ENCODE measurements around a stretch of chr15.

DNA sequence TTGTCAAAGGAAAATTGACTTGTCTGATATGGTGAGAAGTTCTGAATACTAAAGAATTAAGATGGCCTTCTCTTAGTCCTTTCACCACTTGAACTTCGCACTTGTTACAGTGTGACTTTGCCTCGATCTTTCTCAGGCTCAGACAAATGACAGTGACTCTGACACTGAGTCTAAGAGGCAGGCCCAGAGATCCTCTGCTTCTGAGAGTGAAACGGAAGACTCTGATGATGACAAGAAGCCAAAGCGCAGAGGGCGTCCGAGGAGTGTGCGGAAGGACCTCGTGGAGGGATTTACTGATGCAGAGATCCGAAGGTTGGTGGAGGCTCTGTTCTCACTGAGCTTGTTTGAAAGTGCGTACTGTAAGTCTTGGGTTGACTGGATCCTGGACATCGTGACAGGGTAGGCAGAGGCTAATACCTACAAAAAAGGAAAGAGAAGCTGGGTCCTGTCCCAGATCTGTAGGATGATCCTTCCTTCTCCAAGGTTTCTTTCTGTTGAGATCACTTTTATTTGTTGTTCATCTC is 85.3 kb downstream of the CHD2 start:
- RRBS, result no CpG with 5 or more reads among the region's 11 CpGs

DNA sequence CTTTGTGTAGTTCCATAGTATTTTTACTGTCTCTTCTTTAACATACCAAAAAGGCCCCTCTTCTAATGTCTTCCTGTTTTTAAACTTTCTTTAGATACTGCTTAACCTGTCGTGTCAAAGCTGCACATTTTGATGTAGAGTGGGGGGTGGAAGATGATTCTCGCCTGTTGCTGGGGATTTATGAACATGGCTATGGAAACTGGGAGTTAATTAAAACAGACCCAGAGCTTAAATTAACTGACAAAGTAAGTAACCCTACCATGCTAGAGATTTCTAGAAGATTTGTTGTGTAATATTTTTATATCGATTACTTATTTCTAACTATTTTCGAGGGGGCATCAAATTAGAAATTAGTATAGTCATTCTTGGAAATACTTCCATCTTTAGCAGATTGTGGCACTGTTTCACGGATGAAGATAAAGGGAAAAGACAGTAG is 91.8 kb downstream of the RGMA start:
- RRBS, result no CpG with 5 or more reads among the region's 5 CpGs

DNA sequence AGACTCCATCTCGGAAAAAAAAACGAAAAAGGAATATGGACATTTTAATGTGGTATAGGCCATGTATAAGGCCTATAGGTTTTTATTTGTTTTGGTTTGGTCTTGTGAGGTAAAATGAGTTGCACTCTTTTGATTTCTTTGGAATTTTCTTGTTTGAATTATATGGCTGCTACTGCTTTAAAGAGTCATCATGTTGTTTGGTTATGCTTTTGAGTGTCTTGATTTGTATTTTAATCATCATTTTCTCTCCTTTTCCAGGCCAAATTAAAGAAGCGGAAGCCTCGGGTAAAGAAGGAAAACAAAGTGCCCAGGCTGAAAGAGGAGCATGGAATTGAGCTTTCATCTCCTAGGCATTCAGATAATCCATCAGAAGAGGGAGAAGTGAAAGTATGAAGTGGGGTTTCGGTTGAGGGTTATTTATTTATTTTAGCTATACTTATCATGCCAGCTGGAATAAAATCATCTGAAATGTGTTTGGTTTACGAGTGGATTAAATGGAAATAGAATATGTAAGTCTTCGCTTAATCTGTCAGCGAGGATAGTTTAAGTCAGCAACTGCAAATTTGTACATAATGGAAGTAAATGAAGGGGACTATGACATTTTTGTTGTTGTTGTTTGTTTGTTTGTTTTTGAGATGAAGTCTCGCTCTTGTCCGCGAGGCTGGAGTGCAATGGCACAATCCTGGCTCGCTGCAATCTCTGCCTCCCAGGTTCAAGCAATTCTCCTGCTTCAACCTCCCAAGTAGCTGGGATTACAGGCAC is 88.6 kb downstream of the RGMA start:
- RRBS, result no CpG with 5 or more reads among the region's 12 CpGs

DNA sequence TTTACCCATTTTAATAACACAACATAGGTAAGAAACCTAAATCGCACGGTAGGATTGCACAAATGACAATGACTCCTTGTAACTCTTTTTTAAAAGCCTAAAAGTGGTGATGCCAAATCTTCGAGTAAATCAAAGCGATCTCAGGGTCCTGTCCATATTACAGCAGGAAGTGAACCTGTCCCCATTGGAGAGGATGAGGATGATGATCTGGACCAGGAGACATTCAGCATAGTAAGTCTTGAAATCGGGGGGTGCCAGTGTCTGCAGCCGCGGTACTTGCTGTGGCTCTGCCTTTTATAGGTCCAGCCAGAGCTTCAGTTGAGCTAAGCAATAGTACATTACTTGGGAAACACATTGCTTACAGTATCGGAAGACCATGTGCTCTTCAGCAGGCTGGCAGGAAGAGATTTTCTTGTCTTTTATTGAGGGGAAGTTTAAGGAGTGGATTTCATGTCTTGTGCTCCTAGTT is 84.5 kb downstream of the RGMA start:
- RRBS, result no CpG with 5 or more reads among the region's 8 CpGs

- RRBS, result no CpG with 5 or more reads among the region's 7 CpGs
Measured at GRCh38 chr15:93063886-93064185, 25.2 kb downstream of the RGMA start.

- RRBS, result no CpG with 5 or more reads among the region's 7 CpGs
Measured at GRCh38 chr15:93269699-93270135, 180.7 kb upstream of the RGMA start.

DNA sequence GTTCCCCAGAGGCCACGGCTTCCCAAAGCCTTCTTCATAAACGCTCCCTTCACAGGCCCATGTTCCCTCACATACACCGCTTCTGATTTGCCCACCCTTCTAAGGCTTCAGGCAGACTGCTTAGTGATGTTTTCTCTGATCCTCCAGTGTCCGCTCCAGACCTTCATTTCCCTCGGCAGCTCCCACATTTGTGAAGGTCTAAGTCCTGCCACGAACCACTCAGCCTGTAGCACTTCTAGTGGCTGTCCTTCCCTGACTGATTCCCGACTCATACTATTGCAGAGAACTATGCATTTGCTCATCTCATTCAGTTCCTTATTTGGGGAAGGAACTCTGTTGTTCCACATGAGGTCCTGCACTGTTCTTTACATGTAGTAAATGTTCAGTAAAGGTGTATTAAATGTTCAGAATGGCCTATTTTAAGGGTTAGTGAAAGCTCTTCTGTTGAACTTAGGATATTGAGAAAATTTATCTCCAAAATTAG is 525.8 kb upstream of the RGMA start:
- RRBS, result no CpG with 5 or more reads among the region's 7 CpGs

- RRBS, result no CpG with 5 or more reads among the region's 7 CpGs
Measured at GRCh38 chr15:94263396-94264035, 32.2 kb downstream of the MCTP2 start.

- RRBS, result no CpG with 5 or more reads among the region's 15 CpGs
Measured at GRCh38 chr15:95287527-95288343, 1042.8 kb upstream of the NR2F2 start.

- RRBS, result no CpG with 5 or more reads among the region's 4 CpGs
Measured at GRCh38 chr15:95368258-95368656, 962.2 kb upstream of the NR2F2 start.

- RRBS, result no CpG with 5 or more reads among the region's 1 CpG
Measured at GRCh38 chr15:95620994-95621422, 709.5 kb upstream of the NR2F2 start.

- RRBS, result no CpG with 5 or more reads among the region's 13 CpGs
Measured at GRCh38 chr15:95718293-95719319, 611.9 kb upstream of the NR2F2 start.

DNA sequence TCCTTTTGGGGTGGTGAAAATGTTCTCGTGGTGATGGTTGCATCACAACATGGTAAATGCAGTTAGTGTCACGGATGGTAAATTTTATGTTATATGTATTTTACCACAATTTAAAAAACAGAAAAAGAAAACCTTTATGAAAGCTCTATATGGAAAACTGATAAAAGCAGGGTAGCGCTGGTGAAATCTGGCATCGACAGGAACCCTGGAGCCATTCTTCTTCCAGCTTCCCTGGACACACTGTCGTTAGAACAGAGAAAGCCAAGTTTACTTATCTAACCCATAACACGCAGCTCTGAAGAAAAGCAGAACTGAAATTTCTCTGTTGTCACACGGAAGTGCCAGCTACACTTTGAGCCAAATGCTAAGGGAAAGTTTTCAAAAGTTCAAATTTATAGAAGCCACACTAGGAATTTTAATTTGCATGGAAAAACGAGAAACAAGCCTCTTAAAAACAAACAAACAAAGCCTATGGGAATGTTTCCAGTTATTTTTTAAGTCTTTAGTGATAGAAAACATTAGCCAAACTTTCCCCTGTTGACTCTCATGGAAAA is 287.6 kb upstream of the NR2F2 start:
- RRBS, result no CpG with 5 or more reads among the region's 8 CpGs

- RRBS, result 79% methylated on average over 6 of the region's 38 CpGs
Measured at GRCh38 chr15:96053206-96054393, 276.9 kb upstream of the NR2F2 start.

GRCh38 chr15:96158815-96159465 is 171.6 kb upstream of the NR2F2 start:
- RRBS, result no CpG with 5 or more reads among the region's 6 CpGs

DNA sequence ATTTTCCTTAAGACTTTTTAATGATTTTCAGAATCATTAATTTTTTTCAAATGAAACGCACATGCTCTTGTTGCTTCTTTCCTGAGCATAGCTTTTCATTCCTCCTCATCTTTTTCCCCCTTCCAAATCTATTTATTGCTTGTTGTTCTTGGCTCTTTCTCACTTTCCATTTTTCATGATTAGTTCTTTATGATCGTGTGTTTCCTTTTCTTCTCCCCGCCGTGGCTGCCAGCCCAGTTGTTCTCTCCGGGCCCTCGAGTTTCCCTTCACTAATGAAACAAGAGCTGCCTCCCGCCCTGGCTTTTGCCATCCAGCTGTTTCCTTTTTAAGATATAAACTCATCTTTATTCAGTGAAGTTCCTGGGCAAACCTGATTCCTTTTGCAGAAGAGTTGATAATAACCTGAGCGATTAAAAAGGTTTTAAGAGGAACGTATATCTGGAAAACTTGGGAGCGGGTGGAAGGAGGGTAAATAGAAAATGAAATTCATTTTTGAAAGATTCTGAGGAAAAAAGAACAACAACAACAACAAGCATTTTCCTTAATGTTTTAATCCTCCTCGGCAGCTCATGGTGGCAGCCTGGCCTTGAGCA is 170.2 kb upstream of the NR2F2 start:
- RRBS, result no CpG with 5 or more reads among the region's 11 CpGs

DNA sequence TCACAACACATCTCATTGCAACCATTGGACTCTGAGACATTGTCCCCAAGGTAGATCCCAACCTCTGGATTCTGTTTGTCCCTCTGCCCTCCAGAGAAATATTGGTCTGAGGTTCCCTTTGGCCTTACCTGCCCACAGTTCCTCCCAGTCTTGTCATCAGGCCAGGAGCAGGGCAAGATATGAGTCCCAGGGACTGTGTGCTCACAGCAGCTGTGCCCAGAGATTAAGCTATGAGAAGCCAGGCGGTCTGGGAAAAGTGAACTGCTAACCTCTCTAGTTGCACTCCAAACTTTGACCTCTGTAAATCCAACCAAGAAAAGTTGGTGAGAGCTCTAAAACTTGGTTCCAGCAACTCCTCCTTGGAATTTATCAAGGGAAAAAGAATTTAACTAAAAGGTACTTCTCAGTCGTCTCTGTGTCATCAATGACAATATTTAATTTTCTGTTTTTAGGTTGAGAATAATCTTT is 168.1 kb upstream of the NR2F2 start:
- RRBS, result no CpG with 5 or more reads among the region's 2 CpGs

GRCh38 chr15:96213803-96214328 is 116.6 kb upstream of the NR2F2 start:
- RRBS, result no CpG with 5 or more reads among the region's 4 CpGs

DNA sequence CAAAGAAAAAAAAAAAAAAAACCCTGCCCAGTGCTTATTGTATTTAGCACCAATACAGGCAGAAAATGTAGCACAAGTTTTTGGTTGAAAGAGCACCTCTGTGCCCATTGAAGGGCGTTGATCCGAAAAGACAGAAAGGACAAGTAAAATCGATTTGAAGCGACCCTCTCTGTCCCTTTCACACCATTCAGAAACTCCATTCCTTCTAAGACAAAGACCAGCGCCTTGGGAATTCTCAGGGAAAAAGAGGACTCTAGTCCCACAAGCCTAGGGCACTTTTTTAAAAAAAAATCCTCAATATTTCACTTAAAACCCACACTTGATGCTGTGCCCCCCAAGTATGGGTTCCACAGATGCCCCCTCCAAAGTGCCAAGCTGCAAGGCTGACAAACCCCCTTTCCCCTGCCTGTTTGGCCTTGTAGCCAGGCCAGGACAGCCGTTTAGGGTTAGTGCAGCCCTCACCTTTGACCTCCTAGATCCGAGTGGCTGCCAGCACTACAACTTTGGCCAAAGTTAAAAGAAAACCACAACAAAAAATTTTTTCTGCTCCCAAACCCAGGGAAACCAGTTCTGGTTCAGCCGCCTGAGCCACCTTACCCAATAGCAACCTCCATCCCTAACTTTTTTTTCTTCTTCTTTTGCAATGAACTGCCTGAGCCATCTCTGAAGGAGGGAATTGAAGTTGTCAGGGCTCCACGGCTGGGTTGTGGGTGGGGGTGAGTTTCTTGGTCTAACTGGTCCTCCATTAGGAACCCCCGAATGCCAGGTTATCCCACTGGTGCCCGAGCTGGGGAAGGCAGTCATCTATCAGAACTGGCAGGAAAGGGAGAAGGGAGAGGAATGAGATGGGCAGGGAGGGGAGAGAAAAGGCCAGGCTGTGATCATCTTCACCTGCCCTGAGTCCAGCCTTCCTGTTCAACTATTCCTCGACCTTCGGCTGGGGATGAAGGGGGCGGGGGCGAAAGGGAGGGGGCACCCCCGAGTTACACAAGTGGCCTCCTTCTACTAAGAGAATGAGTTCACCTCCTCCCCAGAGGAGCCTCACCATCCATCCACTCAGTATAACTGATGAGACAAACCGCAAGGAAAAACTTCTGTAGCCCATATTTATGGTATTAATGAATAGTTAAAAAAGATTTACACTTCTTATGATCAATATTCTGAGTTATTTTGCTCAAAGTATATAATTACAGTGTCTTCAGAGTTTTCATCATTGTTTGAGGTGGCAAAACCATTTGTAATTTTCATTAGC is 6.3 kb upstream of the NR2F2 start:
- RRBS, result no CpG with 5 or more reads among the region's 17 CpGs

- RRBS, result 18% methylated on average over 33 of the region's 65 CpGs
Measured at GRCh38 chr15:96331191-96331888, 840 bp downstream of the NR2F2 start.

Measured in Jurkat, Clone E6-1 (cell line).